Measurements from ENCODE around the gene TMEM170B.

DNA sequence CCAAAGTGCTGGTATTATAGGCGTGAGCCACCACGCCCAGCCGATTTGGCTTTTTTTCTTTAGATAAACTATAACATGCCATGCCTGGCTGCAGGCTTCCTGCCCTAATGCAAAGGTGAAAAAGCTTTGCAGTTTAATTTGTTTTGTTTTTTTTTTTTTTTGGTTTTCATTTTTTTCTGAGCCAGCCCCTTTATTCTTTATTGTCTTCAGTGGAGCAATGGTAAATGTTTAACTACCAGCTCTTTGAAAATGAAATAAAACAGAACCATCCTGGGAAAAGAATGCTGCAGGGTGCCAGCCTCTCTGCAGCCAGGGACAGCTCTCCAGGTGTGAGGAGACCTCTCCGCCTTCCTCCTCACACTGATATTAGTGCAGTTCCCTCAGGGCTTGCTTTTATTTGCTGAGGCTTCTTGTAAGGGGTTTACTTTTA, 64.5 kb upstream of the NEDD9 start:
- RRBS = no CpG with 5 or more reads among the region's 4 CpGs

DNA sequence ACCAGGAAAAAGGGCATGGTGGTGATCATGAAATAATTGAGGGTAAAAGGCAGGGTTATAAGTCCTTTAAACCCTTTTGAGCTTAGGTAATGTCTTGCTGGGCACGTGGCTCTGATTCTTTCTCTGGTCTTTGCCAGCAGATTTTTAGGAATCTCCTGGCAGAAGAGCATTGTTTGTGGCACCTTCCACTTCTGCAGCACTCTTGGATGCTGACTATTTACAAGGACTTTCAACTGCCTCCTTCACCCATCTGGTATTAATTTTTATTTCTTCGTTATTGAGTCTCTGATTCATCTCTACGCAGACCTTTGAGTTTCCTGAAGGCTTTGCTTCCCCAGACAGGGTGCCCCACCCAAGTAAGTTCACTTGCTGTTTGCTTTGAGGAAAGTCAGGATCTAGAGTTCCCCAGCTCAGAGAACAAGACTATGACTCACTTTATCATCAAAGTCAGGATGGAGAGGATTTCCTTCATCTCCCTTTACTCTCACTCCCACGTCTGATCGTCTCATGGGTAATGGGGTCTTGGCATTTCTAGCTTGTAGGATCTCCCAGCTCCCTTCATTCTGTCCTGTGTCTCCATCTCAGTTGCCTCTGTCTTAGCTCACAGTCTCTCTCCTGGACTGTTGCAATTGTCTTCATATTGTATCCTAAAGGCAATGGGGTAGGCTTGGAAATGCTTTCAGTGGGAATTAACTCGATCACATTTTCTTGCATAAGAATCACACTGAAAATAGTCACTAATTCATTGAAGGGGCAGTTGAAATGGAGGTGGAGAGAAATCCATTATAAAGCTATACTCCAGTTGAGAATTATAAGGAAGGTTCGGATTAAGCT, 83.7 kb upstream of the NEDD9 start:
- RRBS = no CpG with 5 or more reads among the region's 7 CpGs

DNA sequence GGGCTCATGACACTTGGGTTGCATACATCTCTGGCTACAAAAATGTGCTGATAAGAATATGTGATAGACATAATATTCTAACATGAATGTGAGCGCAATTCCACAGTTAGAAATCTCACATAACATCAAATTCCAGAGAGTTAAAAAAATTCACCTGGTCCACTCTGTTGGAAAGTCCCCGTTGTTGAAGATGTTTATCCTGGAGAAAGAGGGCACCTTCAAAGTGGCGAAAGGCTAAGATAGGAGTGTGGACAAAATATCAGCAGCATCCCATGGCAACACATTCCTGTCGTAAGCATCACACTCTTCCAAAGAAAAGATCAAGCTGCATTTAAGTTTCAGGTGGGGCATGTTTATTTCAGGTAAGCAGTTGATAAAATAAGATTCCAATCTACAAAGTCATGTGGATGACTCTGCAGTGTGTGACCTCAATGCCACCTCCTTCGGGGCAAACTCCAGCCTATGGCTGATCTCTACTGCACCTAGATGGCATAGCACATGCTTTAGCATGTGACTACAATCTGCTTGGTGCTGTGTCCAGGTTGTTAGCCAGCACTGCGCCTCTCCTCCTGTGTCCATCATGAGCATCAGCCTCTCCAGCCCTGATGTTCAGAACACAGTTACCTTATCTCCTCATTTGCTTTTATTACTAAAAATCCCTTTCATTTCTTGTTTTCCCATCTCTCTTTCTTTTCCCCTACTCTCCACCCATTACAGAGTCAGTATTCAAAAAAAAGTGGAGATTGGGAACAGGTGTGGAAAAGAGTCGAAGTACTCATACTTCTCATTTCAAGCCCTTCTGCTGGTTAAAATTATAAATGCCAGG, 111.9 kb upstream of the NEDD9 start:
- RRBS = no CpG with 5 or more reads among the region's 7 CpGs

DNA sequence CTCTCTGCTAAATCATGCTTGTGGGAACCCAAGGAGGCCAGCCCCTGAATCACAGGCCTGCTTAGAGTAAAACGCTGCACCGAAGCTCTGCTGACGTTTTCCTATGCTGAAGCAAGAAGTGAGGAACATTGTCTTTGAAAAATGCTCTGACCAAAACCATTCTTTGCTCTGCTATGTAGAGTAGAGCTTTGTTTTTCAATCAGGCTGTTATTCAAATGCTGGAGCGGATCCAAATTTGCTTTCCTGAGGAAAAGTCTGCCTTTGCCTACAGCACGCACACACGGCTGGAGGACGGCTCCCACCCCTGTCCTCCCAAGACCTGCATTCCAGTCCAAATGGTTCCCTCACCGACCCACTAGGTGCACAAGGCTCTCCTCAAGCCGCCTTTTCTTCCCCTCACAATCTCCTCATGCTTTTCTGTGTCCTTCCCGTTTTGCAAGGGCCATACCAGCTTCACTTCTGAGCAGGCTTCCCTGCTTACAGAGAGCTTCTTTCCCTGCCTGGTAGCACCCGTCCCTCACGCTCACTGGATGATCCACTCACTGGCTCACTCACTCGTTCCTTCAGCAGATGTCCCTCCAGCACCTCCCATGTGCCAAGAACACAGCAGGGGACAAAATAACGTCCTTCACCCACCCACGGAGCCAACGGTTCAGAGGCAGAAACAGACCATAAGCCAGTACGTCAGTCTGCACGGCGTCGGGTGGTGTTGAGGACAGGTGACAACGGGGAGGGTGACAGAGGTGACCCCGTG, 137.9 kb upstream of the NEDD9 start:
- RRBS = no CpG with 5 or more reads among the region's 22 CpGs

DNA sequence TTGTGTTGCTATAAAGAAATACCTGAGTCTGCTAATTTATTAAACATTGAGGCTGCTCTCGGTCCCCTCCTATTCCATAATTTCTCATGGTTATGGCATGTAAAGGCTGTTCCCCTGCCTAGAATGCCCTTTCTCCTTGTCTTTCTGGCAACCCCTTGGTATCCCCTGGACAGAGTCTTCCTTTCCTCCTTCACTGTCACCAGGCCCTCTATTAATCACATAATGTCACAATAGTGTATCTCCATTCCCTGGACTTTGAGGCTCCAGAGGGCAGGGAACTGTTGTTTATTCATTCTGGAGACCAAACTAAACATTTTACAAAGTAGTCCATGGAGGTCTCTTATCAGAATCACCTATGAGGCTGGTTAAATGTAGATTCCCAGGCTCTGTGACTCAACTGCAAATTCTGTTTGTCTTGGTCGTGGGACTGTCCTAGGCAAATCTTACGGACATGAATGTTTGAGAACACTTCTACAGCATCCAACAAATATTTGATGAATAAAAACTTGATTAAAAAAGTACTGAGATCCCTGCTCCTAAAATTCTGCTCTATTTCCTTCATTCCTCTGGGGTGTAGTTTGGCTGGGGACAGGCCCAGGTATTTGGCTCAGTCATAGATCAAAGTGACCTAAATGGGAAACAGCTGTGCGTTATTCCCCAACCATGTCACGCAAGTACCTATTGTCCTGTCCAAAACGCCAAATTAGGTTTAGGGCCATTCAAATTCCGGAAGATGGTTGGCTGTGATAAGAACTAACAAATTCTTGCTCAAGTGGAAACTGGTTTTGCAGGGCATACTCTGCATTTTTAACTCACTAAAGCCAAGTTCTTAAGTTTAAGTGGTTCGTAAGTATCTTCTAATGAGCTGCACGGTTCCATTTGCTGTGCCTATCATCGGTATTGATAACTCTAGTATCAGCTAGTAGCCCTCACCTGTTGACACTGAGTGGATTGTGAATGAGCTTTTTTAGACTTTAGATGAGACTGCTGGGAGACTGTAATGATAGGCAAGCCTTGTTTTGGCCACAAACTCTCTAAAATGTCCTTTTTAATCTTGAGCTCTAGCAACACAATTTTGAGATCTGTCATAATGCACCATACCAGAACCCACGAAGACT, 147.7 kb upstream of the TMEM170B start:
- RRBS = no CpG with 5 or more reads among the region's 11 CpGs

GRCh38 chr6:11392477-11393410, 144.8 kb upstream of the TMEM170B start:
- RRBS = no CpG with 5 or more reads among the region's 12 CpGs

GRCh38 chr6:11423530-11423966, 114.0 kb upstream of the TMEM170B start:
- RRBS = no CpG with 5 or more reads among the region's 1 CpG

DNA sequence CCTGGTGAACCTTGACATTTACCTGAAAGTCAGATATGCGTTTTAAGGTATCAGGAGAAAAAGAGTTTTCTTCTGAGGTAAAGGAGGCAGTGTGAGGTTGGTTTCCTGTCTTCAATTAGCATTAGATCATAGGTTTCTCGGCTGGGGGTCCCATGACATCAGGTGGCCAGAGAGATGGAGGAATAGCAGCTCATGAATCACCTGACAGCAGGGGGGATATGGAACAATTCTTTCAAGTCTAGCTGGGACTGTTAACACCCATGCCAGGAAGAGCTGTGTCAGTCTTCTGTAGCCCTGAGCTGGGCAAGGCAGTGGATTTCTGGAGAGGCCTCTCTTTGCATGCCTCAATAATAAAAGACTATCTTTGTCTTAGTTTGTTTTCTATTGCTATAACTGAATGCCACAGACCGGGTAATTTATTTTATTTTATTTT, 107.9 kb upstream of the TMEM170B start:
- RRBS = no CpG with 5 or more reads among the region's 3 CpGs

- RRBS = no CpG with 5 or more reads among the region's 2 CpGs
Observed at GRCh38 chr6:11525608-11526121, 11.9 kb upstream of the TMEM170B start.

GRCh38 chr6:11537143-11537879, at the start of gene TMEM170B:
Gene TMEM170B (plus strand): TSS chr6:11537749.
- RRBS = 2% methylated on average over 45 of the region's 84 CpGs

- RRBS = no CpG with 5 or more reads among the region's 13 CpGs
Observed at GRCh38 chr6:11586534-11587195, 49.1 kb downstream of the TMEM170B start.

DNA sequence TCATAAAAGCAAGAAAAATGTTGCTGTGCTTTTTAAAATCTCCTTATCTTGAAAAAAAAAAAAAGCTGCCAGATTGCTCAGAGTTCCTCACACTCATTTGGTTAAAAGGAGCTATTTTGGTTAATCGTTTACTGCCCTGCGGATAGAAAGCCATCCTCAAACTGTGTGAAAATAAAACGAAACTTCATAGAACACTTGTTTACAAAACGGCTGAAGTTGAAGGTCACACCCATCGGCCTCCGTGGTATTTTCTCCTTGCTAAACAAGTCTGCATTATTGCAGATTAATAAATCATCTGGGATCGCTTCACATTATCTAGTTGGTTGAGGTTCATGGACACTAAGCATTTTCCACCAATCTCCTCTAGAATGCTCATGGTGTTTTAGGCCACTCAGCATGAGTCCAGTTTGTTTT, 16.4 kb upstream of the ADTRP start:
- RRBS = no CpG with 5 or more reads among the region's 7 CpGs

GRCh38 chr6:11853806-11854275, 75.2 kb upstream of the ADTRP start:
- RRBS = no CpG with 5 or more reads among the region's 1 CpG

DNA sequence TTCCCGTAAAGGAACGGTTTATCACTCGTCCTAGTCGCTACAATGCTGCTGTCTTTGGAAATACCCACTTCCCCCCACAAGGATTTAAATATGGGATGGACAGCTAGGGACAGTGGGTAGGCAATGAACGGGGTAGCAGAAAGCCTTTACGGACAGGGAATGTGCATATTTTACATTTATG, 1.1 kb downstream of the HIVEP1 start:
- RRBS = no CpG with 5 or more reads among the region's 6 CpGs

DNA sequence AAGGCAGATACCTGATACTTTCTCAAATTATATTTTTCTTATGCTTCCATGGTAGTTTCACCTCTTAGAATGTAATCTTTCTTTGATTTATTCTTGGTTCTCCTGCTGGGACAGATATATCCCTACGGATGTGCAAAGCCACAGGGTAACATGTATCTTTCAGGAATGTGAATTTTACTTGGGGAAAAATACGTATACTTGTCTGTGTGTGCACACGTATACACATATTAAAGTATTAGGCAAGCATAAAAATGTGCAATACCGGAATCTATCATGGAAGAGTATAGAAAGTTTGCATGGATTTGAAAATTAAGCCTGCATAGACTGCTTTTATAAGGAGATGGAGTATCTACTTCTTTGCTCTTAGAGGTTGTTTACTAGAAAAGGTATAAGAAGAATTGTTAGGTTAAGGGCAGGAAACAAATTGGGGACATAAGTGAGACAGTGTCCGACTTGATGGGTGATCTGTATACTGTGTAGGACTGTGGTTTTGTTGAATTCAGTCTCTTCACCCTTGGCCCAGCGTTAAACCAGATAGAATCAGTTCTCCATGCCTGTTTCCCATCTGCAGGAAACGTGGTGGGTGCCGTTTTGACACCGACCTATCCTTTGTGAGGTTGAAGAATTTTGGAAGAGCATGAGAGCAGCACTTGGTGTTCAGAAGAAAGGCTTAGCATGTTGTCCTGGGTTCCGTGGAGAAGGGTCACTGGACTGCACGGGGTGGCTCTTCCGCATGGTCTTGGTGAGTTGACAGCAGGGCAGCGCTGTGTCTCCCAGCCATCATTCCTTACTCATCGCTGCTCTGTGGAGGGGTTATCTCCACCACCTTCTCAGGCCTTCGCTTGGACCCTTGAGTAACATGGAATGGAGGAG, 7.8 kb downstream of the HIVEP1 start:
- RRBS = no CpG with 5 or more reads among the region's 15 CpGs

DNA sequence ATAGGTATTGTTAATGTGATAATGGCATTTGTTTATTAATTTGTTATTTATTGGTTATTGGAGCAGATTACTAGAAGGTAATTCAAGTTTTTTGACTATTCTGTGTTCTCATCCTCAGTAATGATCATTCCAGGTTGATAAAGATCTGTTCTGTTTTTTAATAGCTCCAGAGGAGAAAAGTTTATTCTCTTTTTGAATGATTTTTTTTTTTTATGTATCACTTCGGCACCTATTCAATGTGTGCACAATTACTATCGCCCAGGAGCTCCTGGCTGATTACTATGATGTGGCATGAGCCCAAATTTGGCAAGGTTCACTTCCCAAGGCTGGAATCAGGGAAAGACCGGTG, 134.4 kb downstream of the HIVEP1 start:
- RRBS = no CpG with 5 or more reads among the region's 3 CpGs

GRCh38 chr6:12262091-12262857, 27.9 kb upstream of the EDN1 start:
- RRBS = no CpG with 5 or more reads among the region's 14 CpGs

DNA sequence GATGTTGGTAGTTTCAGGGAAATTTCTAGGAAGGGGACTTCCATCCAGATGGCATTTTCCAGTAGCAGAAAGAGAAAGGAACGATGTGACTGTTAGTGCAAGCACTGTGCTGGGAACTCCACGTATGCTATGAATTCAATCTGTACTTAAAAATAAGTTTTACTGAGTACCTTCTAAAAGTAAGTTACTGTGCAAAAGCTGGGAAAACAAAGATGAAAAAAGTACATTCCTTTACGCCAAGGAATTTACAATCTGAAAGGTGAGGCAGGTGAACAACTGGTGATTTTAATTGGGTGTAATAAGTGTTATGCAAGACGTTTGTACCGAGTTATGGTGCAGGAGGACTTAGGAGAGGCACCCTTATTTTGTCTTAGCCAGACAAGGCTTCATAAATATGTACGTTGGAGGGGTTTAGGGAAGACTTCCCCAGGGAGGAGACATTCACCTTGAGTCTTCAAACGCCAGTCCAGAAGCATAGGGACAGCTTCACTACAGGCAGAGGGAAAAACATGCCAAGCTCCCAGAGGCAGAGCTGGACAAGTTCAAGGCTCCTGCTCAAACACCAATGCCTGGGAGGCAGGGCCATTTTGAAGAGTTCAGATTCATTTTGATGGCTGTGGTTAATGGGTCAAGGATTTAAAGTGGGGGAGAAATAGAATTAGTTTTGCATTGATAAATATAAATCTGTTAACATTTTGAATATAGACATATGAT, 13.8 kb upstream of the EDN1 start:
- RRBS = no CpG with 5 or more reads among the region's 7 CpGs

DNA sequence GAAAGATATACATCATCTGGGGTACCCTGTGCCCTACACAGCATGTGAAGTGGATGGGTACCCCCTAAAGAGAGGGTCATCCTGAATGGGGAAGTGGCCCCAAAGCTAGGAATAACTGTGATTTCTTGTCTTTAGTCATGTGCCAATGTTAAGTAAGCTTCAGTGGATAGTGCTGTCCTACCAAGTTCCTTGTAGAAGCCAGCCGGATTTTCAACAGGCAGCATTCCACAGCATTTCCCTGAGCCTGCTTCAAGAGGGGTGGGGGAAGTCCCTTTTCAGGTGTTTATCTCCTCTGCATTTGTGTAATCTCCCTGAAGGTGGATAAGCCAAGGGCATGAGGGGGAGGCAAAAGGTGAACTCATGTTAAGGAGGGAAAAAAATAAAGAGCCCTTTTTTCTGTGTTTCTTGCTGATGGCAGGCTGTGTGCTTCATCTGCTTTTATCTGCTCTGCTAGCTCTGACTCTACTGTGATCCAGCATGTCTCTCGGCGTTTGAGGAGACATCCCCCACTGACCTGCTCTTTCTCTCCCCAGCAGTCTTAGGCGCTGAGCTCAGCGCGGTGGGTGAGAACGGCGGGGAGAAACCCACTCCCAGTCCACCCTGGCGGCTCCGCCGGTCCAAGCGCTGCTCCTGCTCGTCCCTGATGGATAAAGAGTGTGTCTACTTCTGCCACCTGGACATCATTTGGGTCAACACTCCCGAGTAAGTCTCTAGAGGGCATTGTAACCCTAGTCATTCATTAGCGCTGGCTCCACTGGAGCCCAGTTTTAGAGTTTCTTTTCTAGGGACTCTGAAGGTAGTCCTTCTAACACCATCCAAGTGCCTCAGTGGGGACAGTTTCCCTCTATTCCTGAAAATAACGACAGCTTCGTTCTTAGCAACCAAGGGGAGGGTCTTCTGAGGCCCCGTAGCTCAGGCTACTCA, 1.9 kb downstream of the EDN1 start:
- RRBS = no CpG with 5 or more reads among the region's 18 CpGs

DNA sequence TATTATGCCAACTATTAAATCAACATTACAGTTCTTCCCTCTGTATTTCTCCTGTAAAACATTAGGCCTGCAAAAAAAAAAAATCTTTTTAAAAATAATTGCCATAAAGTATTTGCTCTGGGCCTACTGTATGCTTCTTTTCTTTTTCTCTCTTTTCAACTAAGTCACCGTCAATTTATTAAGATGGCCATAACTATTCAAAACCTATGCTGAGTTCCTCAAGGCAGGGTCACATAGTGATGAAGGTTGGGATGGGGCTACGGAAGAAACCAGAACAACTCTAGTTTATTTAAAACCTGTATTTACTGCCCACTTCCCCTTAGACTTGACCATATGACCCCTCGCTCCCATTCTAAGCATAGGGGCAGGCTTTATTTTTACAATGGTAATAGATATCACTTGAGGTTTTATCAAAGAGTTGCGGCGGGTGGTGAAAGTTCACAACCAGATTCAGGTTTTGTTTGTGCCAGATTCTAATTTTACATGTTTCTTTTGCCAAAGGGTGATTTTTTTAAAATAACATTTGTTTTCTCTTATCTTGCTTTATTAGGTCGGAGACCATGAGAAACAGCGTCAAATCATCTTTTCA, 5.3 kb downstream of the EDN1 start:
- RRBS = no CpG with 5 or more reads among the region's 7 CpGs

All from zone of skin (tissue), 1 donor.